WTC11 (cell line): ENCODE data around the gene ALKAL2.

- PRO-cap = bidirectional peak, plus-strand start at chr2:265260, minus-strand start at chr2:265204; unidirectional peak, minus-strand start at chr2:265359
Observed at GRCh38 chr2:265024-266151, 641 bp downstream of the ACP1 start.

DNA sequence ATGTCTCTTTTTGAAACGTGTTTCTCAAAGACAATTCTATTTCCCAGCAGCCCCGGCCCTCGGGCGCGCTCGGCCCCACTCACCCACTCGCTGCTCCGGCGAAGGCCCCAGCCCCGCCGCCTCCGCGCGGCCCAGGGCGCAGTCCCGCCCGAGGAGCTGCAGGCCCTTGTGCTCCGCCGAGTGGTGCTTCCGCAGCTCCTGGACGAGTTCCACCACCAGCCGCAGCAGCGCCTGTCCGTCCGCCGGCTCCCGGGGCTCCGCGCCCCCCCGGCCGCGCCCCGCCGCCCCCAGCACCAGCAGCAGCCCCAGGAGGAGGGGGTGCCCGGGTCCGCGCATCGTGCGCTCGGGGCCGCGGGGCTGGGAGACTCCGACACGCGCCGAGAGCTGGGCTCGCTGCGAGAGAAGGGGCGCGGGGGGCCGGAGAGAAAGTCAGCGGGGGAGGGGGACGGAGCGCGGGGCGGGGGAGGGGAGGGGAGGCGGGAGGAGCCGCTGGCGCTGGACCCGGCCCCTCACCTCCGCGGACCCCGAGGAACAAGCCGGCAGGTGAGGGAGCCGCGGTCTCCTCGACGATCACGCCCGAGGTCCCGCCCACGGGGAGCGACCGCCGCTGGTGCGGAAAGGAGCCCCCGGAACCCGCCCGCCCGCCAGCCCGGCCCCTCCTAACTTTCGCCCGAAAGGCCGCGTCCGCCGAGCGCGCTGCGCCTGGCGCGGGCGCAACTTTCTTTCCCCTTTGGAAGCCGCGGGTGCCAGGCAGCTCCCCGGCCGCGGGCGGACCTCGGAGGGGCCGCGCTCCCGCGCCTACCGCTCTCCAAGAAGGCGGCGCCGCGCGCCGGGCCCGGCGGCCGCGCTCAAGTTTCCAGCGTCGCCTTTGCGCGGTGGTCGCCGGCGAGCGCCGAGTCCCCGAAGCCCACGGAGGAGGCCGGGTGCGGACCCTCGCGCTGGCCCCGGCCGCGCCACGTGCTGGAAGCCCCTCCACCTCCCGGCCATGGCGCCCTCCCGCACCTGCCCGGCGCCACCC, at the start of gene ALKAL2:
ALKAL2 (minus strand) TSS at position 592 of the 1,018 bp plus-strand sequence.
- PRO-cap = bidirectional peak, plus-strand start at position 542 of the sequence, minus-strand start at position 535 of the sequence

- PRO-cap = no peak
Observed at GRCh38 chr2:355918-356901, 68.3 kb upstream of the ALKAL2 start.

GRCh38 chr2:634524-634974, 42.7 kb downstream of the TMEM18 start:
- PRO-cap = no peak

DNA sequence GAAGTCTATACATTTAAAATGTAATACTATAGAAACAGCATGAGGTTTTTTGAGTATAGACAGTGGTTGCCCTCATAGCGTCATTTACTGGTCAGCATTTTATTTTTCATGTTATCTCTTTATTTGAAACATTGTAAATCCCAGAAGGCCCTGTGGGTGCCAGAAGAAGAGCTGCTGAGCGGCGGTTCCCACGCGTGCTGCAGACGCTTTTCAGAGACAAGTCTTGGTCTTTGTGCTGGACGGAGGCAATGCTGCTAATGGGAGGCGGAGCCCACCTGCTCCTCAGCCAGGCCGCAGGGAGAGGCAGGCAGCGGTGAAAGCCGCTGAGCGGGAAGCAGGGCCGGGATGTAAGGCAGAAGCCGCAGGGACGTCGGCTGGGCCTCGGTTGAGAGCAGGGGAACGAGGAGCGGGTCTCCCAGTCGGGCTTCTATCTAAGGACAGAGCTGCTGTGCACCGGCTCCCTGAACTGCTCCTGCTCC, 16.7 kb downstream of the TMEM18 start:
- PRO-cap = no peak

- PRO-cap = no peak
Observed at GRCh38 chr2:1136888-1137640, 186.4 kb downstream of the SNTG2 start.

DNA sequence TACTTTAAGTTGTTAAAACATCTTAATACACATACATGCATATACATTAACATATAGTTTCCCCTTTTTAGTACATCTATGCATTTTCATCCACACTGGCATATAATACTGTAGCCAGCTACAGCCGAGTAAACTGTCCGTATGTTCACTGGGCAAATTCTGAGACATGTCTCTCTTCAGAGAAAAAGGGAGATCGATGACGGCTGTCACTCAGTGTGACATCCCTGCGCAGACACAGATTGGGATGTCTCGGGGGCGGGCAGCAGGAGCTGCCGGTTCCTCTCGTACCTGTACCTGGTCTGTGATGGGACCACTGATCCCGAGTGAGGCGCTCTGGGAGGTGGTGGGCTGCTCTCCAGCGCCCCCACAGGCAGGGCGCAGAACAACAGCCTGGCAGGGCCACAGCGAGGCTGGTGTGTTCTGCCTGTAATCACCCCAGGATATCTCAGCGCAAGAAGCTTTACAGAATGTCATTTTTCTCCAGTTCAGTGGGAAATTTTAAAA, 189.6 kb downstream of the SNTG2 start:
- PRO-cap = no peak

GRCh38 chr2:1249875-1250383, 163.3 kb upstream of the TPO start:
- PRO-cap = no peak

- PRO-cap = no peak
Observed at GRCh38 chr2:1448782-1449195, 35.5 kb downstream of the TPO start.

DNA sequence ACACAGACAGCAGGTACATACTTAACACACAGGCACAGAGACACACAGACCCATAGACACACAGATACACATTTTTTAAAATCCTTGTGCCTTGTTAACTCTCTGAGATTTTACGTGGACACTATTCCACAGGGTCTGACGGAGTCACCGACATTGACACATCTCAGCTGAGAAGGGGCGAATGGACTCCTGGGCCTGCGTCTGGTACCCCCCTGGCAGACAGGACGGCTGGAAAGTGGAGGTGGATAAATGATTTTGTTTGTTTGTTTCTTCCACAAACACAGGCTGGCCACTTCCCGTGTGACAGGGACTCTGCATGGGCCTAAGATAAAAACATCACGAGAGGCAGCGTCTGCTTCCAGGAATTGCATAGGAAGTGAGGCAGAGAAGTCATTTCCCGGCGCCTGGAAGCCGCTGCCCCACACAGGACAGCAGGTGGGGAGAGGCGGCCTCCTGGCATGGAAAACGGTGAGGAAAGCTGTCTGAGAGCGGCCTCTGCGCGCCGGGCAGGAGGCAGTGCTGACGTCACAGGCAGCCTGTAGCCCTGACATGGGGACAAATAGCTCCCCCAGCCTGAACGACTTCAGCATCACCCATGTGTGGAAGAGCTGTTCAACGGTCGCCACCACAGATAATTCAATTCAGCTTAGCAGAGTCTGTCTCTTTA, 139.3 kb downstream of the PXDN start:
- PRO-cap = no peak

GRCh38 chr2:1631541-1632215, 112.6 kb downstream of the PXDN start:
- PRO-cap = no peak

GRCh38 chr2:1657061-1657797, 87.1 kb downstream of the PXDN start:
- PRO-cap = no peak

DNA sequence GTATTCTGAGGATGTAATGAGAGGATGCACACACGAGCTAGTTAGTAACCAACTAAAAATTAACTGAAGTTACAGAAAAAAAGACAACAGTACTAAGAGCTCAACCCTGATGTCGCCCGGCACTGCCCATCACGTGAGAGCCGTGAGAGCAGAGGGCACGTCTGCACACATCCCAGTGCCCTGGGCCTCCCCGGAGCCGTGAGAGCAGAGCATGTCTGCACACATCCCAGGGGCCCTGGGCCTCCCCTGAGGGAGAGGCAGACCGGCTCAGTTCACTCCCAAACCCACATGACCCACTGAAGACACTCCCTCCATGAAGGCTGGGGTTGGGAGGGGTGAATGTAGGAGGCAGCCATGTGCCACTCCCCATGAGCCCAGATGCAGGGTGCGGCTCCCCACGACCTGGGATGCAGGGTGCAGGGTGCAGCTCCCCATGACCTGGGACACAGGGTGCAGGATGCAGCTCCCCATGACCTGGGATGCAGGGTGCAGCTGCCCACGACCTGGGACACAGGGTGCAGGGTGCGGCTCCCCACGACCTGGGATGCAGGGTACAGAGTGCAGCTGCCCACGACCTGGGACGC, 39.3 kb downstream of the PXDN start:
- PRO-cap = no peak

- PRO-cap = no peak
Observed at GRCh38 chr2:1717059-1717780, 27.1 kb downstream of the PXDN start.

DNA sequence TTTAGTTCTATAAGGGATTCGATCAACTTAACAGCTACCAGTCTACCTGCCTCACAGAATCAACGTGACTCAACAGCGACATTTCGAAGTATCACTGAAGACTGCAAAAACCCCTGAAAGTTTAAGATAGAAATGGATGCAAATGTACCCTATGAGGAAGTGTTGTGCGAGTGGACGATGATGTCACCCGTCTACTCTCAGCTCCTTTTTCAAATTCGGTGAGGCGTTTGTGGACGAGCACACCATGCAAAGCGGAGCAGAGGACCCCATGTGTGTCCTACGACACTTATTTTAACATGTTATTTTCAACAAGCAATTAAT, 2.1 kb downstream of the PXDN start:
- PRO-cap = no peak

DNA sequence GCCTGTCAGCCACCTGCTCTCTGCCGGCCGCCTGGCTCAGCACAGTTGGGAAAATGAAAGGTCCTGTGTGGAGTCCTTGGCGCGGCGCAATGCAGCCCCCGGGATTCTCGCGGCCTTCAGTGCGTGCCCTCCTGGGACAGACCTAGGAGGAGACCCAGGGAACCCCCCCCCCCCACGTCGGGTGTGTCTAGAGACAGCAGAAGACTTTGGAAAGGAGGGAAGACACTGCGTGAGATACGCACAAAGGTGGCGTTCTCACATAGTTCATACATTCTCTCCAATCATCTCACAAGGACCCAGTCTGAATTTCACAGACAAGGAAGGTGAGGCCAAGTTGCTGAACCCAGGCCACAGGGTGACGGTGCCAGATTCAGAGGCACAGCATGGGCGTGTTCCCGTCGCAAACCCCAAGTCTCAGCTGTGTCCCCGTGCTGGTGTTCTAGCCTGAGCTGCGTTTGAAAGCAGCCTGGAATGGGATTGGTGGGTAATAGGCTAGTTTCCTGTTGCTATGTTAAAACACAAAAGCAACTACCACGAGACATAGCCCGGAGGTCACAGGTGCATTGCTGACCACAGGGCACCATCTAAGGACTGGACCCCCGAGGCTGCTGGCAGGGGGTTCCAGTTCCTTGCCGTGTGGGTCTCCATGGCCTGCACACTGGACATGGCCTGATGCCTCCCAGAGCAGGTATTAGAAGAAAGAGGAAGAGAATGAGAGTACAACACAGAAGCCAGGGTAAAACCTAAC, 935 bp upstream of the PXDN start:
- PRO-cap = no peak

DNA sequence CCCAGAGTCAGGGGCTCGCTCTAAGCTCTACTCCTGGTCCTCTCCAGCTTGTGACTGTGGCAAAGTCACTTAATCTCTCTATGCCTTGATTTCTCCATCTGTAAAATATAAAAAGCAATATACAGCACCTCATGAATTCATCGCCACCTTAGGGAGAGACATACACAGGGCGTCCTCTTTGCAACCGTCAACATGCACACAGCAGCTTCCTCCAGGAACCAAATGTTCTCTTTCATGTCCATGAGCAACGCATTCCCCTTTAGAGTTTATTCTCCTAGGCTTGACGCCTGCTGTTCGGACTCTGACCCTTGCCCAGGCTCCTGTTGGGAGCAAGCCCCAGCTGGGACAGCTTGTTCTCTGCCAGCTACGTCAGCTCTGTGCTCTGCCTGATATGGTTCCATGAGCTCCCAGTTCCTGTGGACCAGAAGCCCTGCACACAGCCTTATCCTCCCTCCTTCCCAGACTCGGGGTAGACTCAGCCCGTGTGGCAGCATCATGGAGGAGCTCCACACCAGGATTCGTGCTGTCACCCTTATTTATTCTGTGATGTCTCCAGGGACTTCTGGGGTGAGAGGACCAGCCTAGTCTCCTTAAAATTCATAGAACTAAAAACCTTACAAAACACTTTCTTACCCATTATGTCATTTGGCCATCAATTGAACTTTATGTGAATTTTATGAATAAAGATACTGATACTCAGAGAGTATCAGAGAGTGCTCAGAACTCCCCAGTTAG, 253.1 kb upstream of the PXDN start:
- PRO-cap = no peak

GRCh38 chr2:2646467-2646967, 315.4 kb upstream of the MYT1L start:
- PRO-cap = no peak

DNA sequence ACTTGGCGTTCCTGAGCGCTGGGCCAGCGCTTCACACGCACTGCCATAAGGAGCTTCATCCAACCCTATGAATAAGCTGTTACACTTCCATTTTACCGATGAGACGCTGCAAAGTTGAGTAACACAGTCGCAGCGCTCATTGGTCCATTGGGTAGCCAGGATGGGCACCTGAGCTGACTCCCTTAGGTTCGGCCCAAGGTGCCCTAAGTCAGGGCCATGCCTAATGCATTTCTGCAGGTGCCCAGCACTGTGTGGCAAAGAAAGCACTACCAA, 482 bp upstream of the EIPR1 start:
- PRO-cap = bidirectional peak, plus-strand start at position 147 of the sequence, minus-strand start at position 110 of the sequence

DNA sequence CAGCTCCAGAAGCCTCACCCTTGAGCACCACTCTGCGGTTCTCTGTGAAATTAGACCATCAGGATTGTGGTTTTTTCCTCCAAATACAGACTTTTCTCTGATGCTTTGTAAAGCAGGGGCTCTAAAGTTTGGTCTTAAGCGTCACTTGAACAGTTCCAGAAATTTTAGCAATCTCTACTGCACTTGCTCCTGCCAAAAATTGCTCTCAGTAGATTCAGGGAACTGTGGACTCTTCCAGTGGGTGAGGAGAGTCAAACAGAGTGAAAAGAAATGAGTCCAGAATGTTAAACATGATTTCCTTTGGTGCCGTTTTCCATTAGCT, 68.7 kb downstream of the TRAPPC12 start:
- PRO-cap = no peak